ENCODE measurements around the gene PISD.

- PRO-cap, result no peak
These were observed 2.4 kb downstream of the SMTN start for GRCh38 chr22:31083425-31083955.

- PRO-cap, result bidirectional peak, plus-strand start at chr22:31085051, minus-strand start at chr22:31084866
These were observed 3.2 kb downstream of the SMTN start for GRCh38 chr22:31083956-31085148.

GRCh38 chr22:31093041-31093558, 12.0 kb downstream of the SMTN start:
- PRO-cap, result no peak

DNA sequence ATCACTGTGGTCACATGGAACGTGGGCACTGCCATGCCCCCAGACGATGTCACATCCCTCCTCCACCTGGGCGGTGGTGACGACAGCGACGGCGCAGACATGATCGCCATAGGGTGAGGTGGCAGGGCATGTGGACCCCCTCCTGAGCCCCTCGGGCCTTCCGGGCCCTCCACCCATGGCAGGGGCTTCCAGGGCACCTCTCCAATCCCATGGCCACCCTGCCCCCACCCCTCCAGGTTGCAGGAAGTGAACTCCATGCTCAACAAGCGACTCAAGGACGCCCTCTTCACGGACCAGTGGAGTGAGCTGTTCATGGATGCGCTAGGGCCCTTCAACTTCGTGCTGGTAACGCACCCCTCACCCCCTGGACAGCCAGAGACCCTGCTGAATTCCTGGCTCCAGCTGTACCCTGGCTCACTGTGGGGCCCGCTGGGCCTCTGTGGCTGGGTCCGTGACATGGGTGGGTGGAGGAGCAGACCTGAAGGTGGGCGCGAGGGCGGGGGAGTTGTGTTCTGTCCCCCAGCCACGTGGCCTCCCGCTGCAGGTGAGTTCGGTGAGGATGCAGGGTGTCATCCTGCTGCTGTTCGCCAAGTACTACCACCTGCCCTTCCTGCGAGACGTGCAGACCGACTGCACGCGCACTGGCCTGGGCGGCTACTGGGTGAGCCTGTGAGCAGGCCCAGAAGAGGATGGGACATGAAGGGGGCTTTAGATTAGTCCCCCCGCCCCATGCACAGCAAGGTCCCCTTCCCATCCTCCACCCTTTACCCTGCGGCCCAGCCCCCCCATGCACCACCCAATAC, 3.8 kb downstream of the INPP5J start:
- PRO-cap, result no peak

GRCh38 chr22:31130796-31131318, 8.1 kb downstream of the INPP5J start:
- PRO-cap, result no peak

- PRO-cap, result unidirectional peak, plus-strand start at chr22:31268712; unidirectional peak, plus-strand start at chr22:31268918
These were observed 23.4 kb downstream of the PIK3IP1 start for GRCh38 chr22:31268668-31269451.

- PRO-cap, result no peak
These were observed 7.2 kb downstream of the PIK3IP1 start for GRCh38 chr22:31284891-31285629.

DNA sequence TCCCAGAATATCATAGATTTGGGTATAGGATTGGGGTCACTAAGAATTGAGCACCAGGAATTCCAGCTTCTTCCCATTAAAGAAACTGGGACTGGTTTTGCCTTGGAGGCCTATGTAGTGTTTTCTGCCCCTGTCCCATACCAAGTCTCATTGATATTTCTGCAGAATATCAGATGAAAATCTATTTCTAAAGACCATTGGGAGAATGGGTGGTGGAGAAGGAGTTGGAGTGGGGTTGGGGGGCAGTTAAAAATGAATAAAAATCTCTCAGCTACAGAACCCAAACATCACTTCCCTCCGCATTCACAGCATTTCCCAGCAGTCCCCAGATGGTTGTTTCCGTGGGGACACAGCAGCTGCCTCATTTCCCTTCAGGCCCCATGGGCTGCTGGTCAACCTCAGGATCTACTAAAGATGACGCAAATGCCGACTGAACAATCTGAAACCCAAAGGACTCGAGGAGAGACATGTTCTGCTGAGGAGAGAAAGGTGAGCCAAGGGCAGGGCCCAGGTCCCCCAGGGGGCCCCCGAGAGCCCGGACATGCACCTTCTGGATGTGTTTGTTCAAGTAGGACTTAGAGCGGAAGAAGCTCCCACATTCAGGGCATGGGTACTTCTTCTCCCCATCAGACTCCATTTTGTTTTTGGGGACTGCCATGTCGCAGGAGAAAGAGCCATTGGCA, 19.5 kb downstream of the PATZ1 start:
- PRO-cap, result no peak

DNA sequence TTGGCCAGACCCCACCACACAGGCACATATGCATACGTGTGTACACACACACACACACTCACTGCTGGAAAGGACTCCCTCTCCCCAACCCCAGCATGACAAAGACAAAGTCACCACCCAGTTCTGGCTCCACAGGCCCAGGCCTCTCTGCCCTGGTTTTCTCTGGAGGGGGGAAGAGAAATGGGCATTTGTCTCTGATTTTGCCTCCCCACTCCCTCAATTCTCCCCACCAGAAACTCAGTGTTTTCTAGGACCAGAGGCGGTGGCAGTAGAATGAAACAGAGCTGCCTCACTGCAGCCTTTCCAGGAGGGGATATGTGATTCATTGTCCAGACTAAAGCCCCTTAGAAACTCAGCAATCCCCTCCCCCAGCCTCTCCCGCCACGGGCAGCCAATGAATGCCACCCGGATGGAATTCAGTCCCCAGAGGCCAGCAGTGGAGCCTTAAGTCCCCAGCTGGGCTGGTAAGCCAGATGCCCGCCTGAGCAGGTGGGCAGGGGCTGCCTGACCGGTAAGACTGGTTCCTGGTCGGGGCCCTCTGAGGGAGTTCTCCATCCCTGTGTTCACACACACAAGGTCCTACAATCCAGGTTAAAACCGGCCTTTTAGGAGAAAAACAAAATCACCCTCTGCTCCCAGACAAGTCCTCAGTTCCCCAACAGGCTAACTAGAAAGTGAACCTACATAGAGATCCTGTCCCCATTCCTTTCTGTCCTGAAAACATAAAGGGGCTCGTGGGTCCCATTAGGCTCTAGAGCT, 3.0 kb downstream of the PATZ1 start:
- PRO-cap, result bidirectional peak, plus-strand start at position 472 of the sequence, minus-strand start at position 319 of the sequence

- PRO-cap, result bidirectional peak, plus-strand start at chr22:31346123, minus-strand start at chr22:31345880
These were observed 601 bp downstream of the PATZ1 start for GRCh38 chr22:31345318-31346171.

GRCh38 chr22:31400080-31400620, 746 bp downstream of the DRG1 start:
- PRO-cap, result no peak

- PRO-cap, result no peak
These were observed 64.6 kb downstream of the SFI1 start for GRCh38 chr22:31560885-31561415.

DNA sequence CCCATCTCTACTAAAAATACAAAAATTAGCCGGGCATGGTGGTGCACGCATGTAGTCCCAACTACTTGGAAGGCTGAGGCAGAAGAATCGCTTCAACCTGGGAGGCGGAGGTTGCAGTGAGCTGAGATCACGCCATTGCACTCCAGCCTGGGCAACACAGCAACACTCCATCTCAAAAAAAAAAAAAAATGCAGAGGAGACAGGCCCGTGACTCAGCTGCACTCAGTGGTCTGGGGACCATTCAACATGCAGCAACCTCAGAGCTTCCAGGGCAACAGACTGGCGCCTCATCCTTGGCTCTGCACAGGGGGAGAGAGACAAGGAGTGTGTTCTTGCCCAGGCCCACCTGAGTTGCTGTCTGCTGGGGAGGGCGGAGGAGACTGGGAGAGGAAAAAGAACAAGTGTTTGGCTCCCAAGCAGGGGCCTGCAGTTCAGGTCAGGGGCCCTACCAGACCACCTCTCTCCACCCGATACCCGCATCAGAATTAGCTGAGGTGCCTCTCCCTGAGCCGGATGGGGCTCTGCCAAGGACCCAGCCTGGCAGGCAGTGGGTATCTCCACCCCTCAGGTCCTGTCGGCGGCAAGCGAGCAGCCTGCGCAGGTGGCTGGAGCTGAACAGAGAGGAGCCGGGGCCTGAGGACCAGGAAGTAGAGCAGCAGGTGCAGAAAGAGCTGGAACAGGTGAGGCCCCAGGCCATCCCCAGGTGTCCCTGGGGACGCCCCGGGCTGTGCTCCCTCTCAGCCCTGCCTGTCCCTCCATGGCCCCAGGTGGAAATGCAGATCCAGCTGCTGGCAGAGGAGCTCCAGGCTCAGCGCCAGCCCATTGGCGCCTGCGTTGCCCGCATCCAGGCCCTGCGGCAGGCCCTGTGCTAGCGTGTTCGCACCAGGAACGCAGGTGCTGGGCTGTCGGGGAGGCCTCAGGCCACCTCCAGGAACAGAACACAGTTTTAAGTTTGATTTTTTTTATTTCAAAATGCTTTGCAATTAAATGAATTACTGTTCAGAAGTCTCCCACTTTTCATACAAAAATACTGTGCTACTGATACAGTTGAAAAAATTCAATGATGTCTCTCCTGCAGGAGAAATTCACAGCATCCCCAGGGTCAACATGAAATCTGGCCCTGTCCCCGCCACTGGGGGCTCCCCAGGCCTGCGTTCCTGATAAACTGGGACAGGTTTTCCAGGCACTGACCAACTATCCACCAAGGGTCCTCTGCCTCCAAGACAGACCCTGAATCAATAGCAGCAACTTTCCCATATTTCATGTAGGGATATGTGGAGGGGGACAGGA, 44.0 kb downstream of the PISD start:
- PRO-cap, result no peak

DNA sequence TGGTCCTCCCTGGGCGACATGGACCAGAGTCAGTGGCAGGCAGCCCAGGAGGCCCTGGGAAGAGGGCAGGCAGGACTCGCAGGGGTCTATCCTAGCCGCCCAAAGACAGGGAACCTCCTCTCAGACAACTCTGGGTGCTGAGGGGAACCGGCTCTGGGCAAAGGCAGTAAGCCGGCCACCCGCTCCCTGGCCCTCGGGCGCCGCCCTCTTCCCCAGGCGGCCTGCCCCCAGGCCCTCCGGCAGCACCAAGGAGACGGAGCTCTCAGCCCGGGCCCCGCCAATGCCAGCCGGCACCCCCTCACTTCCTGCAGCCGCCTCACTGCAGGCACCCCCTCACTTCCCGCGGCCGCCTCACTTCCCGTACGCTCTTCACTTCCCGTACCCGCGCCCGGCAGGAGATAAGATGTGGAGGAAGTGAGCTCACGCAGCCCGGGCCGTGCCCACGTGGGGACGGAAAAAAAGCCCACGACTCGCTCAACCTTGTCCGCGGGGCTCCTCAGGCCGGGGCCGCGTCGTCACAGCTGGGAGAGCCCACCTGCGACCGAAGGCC, 31.8 kb downstream of the PISD start:
- PRO-cap, result bidirectional peak, plus-strand start at position 499 of the sequence, minus-strand start at position 304 of the sequence

DNA sequence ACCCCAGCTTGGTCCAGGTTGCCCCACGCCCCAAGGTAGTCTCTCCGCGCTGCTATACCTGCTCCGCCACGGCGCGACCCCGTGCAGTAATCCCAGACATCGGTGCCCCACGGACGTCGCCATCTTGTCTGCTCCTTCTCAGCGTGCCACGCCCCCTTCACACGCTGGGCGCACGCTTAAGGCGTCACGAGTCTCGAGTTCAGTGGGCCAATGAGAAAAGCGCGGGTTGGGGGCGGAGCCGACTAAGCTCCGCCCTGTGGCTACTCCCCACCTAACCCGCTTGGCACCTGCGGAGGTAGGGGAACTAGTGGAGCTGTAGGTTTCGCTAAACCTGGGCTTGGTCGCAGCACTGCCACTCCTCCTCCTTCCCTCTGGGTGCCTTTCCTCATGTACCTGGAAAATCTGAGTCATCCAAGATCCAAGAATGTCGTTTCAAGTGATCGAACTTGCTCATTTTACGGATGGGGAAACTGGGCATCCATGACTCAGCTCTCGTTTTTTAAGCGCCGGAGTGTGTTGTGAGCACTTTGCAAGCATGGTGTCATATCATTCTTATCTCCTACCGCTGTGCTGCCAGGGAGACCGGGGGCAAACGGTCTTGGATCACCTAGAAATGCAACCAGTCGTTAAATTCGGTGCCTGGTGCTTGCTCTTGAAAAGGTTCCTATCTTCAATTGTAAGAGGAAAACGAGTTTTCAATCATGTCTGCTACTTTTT, at the start of gene PISD:
PISD (minus strand) TSS at position 130 of the 717 bp plus-strand sequence.
- PRO-cap, result bidirectional peak, plus-strand start at position 263 of the sequence, minus-strand start at position 130 of the sequence

GRCh38 chr22:31676614-31677248, 14.7 kb upstream of the PISD start:
- PRO-cap, result bidirectional peak, plus-strand start at chr22:31676970, minus-strand start at chr22:31676749

- PRO-cap, result no peak
These were observed 11.4 kb downstream of the PRR14L start for GRCh38 chr22:31738415-31739064.

- PRO-cap, result no peak
These were observed 11.6 kb downstream of the YWHAH start for GRCh38 chr22:31955940-31956251.

GRCh38 chr22:32059464-32060008, 16.5 kb downstream of the SLC5A1 start:
- PRO-cap, result no peak

- PRO-cap, result no peak
These were observed 2.1 kb upstream of the RFPL2 start for GRCh38 chr22:32206873-32207381.